HCT116 (cell line): ENCODE data around the genes DNAJC28, KCNE2, C21orf140 and CLIC6.

DNA sequence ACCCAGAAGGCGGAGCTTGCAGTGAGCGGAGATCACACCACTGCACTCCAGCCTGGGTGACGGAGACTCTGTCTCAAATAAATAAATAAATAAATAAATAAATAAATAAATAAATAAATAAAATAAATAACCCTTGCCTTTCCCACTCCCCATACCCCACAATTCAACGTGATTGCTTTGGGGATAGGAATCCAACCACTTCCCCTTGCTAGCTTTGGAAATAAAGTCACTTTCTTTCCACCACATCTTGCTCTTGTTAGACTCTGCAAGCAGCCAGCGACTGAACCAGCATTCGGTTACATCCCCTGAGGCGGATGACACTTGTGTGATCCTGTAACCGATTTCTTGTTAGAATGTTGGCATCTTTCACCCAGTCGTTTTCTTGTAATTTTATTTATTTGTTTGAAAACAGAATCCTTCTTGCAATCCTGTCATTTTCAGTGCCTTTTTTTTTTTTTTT is 1.7 kb upstream of the IFNGR2 start:
- RRBS: no CpG with 5 or more reads among the region's 9 CpGs

DNA sequence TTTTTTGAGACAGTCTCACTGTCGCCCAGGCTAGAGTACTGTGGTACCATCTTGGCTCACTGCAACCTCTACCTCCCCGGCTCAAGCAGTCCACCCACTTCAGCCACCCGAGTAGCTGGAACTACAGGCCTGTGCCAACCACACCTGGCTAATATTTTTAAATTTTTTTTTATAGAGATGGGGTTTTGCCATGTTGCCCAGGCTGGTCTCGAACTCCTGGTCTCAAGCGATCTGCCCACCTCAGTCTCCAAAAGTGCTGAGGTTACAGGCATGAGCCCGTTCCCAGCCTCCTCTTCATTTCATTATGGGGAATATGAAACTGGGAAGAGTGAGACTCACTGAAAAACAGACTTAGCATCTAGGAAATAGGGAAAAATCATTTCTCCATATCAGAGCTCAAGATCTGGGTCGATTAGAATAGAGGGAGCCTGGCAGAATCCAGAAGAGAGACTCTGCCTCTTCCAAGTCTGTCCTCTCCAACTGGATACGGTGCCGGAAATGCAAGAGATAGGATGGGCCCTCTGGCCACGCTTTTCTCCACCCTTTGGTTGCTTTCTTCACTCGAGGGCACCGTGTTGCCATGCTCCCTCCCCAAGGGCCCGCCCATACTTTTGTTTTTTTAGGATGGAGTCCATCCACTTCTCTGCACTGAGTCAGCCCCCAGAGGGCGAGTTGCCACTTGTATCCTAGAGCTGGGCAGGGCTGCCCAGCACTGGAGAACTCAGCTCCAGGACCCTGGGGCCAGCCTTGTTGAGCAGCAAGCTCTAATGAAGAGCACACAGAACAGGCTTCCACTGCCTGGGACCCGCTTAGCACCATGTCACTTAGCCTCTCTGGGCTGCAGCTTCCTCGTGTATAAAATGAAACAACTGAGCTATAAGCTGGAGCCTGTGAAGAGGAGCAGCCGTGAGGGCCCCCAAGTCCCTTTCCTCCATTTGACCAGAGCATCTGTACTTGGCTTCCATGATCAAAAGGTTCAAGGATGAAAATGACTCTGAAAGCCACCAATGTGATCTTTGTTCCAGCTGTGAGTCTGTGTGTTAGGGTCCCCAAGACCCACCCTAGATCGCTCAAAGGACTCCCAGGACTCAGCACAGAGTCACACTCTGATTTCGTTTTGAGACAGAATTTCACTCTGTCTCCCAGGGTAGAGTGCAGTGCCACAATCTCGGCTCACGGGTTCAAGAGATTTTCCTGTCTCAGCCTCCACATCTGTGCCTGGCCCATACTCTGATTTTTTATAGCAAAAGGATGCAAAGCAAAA is 25.5 kb downstream of the IFNGR2 start:
- RRBS: no CpG with 5 or more reads among the region's 21 CpGs

DNA sequence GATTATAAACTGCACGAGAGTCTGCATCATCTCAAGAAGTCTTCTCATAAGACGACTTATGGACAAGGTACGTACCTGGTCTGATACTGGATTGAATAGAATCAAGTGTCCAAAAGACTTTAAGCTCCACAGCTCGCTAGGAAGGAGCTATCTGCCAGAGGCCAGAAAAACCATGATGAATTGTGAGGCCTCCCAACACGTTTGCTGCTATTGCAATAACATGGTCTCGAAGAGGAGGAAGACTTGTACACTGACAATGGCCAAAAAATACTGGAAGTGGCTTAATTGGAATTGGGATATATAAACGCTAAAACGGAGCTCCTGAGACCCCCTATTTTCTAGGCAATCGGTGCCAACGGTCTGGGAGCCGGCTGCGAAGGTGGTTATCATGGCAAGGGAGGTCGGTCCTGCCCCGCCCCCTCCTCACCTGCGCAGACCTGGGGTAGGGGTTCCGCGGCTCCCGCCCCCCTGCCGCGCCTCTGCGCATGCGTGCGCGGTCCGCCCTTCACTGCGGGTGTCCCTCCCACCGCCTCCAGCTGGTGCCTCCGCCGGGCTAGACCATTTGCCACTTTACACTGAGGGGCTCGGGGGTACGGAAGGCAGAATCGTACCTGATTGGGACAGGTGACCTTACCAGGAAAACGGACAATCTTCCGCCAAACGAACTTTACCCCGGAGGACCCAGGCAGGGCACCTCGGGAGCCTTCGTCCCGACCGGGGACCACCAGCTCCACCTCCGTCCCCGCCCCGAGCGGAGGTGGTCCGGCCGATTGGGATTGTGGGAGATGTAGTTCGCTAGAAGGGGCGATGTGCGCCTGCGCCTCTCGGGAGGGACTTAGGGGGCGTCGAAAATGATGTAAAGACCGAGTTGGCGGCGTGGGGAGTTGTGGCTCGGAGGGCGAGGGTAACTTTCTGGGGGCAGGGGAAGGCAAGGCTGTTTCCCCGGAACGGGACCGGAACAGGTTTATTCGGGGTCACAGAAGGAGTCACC is at the start of gene DNAJC28:
DNAJC28 (minus strand) TSS at position 726 of the 991 bp plus-strand sequence.
- RRBS: 2% methylated on average over 10 of the region's 62 CpGs

DNA sequence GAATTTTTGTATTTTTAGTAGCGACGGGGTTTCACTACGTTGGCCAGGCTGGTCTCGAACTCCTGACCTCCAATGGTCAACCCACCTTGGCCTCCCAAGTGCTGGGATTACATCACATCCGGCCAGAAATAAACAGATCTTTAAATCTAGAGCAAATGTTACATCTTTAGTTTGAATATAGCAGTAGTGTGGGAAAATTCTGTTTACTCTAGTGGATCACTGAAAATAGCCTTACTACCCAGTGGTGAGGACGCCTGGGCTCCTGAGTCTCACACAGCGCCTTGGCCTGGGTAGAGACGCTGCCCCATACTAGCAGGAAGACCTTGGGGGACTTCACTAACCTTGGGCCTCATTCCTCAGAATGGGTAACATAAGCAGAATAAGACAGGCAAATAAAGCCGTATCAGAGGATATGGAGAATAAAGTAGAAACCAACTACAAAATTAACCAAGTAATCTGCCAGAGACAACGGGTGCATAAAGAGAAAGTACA is 560 bp downstream of the GART start:
- RRBS: no CpG with 5 or more reads among the region's 10 CpGs

DNA sequence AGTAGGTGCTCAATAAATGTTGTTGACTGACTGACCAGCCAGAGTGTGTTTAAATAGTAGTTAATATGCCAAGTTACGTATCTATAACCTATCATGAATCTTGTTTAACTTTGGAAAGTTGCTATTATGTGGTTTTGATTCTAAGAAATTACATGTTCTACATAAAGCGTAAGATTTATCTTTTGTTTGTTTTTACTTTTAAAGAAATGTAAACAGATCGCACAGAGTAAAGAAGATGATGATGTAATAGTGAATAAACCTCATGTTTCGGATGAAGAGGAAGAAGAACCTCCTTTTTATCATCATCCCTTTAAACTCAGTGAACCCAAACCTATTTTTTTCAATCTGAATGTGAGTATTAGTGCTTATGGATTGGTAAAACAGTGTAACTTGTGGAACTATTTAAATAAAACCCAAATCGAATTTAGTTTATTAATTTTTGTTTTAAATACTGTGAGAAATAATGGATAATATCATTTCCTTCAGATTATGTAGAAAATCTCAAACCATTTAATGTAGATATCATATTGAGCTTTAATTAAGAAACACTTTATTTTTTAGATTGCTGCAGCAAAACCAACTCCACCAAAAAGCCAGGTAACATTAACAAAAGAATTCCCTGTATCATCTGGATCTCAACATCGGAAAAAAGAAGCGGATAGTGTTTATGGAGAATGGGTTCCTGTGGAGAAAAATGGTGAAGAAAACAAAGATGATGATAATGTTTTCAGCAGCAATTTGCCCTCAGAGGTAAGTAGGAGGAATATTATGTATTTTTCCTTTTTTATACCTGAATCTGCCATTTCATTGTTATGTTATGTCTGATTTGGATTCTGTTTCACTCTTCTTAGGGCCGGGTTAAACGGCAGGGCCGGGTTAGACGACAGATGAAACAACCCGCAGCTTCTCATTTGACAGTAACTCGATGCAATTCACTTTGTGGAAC is 16.5 kb downstream of the SON start:
- RRBS: no CpG with 5 or more reads among the region's 13 CpGs

- RRBS: no CpG with 5 or more reads among the region's 9 CpGs
These were observed 100.7 kb downstream of the ATP5PO start for GRCh38 chr21:33814928-33815379.

DNA sequence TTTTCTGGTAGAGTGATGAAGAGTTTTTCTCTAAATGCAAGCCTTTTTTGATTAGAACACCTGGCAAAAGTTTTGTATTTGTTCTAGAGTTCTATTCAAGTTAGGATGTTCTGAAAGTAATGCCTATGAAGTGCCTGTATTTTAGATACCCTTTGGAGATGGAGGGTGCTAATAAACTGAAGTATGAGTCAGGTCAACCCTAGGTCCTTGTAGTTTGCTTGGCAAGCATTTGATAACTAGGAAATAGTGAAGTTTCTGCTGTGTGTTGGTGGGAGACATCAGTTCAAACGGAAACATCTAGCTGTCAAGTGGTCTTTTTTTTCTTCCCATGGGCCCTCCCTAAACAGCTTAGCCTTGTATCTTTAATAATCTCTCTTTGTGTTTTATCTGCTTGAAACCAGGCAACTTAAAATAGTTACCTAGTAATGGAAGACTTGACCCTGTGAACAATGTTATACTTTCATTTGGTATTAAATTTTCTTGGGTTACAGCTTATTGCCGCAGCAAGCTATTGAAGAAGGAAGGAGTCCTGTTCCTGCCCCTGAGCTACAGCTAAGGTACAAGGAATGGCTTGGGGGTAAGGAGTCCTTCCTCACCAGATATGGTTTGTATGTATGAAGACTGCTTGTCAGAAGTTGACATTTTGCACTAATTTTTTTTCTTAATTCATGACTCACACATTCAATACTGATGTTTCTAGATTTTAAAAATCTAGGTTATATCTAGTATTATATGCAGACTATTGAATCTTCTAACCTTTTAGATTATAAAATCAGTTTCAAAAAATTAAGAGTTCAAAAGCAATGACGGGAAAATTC is 4.7 kb downstream of the MRPS6 start:
- RRBS: no CpG with 5 or more reads among the region's 3 CpGs

GRCh38 chr21:34128769-34129423 is 55.5 kb downstream of the MRPS6 start:
- RRBS: no CpG with 5 or more reads among the region's 12 CpGs

GRCh38 chr21:34204444-34204690 is 131.0 kb downstream of the MRPS6 start:
- RRBS: no CpG with 5 or more reads among the region's 5 CpGs

GRCh38 chr21:34363763-34364120 is at the start of gene KCNE2:
KCNE2 (plus strand) TSS chr21:34364006.
- RRBS: no CpG with 5 or more reads among the region's 3 CpGs

DNA sequence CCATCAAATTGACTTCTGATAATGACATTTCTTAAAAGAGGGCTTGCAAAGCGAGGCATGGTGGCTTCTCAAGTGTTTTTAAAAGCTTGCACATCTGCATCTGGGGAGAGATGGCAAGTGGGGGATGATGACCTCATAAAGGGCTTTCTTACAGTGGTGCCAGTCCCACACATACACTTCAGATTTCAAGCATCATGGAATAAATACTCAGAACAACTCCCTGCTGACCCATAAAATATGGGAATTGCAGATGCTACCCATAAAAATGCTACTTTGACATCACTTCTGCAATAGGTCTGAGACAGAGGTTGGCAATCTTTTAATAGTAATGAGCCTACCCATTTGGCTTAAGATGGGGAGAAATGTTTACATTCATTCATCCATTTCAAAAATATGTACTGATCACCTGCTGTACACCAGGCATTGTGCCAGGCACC is at the start of gene C21orf140:
C21orf140 (minus strand) TSS at position 59 of the 437 bp plus-strand sequence.
- RRBS: no CpG with 5 or more reads among the region's 1 CpG

DNA sequence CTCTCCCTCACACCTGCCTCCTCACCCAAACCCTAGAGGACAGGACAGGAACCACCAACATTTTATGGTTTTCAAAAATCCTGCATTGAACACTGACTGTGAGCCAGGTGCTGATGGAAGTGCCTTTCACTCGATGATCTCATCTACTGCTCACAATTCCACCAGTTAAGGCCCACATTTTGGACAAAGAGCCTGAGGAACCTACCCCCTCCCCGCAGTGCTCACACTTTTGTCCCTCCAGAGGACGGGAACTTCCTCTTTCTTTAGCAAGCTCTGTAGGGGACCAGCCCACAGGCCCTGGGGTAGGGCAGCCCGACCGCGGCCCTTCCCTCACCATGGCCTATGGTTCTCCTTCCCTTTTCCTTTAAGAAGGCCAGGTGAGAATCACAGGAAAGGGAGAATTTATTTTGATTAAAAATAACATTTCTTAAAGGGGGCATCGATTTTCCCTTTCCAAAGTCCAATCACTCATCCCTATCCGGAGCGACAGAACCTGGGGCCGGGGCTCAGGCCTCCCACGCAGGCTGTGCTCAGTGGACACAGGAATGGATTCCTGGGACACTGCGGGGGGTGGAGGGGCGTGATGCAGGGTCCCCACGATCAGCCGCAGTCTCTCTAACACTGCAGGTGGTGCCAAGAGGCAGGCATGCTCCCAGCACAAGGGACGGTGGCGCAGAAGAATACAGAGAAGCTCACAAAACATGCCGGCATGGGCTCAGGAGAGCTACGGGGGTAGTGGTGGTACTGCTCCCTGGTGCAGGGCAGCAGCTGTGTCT is 8.9 kb upstream of the KCNE1 start:
- RRBS: no CpG with 5 or more reads among the region's 19 CpGs

DNA sequence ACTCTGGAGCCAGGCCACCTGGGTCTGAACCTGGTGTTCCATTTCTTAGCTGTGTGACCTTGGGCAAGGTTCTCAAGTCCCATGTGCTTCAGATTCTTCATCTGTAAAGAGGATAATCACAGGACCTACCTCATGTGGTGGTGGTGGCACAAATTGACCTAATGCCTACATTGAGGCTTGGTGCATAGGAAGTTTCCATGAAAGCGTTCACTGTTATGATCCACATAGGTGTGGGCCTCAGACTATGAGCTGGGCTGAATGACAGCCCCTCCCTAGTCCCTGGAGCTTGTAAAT is 30.8 kb upstream of the KCNE1 start:
- RRBS: no CpG with 5 or more reads among the region's 1 CpG

- RRBS: 95% methylated on average over 12 of the region's 29 CpGs
These were observed at the start of gene CLIC6 for GRCh38 chr21:34668511-34669220. CLIC6 (plus strand) TSS chr21:34668994.

GRCh38 chr21:34698528-34699092 is 29.8 kb downstream of the CLIC6 start:
- RRBS: no CpG with 5 or more reads among the region's 9 CpGs

DNA sequence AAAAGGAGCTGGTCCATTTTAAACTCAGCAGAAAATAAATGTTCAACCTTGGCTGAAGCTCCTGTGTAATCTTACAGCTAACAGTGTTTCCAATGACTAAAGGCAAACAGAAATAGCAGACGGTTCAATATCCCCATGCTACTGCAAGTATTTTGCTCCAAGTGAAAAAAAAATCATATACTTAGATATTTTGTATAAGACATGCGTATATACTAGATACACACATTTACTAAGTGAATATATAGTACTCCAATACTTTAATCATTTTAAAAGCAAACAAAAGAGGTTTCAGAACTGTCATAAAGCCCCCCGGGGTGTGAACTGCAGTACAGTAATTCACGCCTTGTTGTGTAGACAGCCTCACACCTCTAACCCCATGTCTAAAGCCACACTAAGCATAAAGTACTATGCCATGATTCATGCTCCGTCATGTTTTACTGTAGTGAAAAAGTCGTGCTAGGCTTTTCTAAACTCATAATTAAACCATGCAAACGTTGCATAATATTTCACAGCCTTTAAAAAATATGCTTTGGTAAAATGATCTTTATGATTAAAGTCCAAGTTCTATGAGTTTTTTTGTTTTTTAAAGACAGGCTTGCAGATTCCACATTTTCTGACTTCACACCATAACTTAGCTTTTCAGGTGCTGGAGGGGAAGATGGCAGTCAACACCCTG is 132.3 kb downstream of the CLIC6 start:
- RRBS: no CpG with 5 or more reads among the region's 7 CpGs

GRCh38 chr21:34865448-34866123 is 183.5 kb downstream of the RUNX1 start:
- RRBS: no CpG with 5 or more reads among the region's 16 CpGs

GRCh38 chr21:34882424-34883428 is 166.4 kb downstream of the RUNX1 start:
- RRBS: no CpG with 5 or more reads among the region's 9 CpGs

- RRBS: 5% methylated on average over 6 of the region's 62 CpGs
These were observed 161.1 kb downstream of the RUNX1 start for GRCh38 chr21:34887703-34888783.

DNA sequence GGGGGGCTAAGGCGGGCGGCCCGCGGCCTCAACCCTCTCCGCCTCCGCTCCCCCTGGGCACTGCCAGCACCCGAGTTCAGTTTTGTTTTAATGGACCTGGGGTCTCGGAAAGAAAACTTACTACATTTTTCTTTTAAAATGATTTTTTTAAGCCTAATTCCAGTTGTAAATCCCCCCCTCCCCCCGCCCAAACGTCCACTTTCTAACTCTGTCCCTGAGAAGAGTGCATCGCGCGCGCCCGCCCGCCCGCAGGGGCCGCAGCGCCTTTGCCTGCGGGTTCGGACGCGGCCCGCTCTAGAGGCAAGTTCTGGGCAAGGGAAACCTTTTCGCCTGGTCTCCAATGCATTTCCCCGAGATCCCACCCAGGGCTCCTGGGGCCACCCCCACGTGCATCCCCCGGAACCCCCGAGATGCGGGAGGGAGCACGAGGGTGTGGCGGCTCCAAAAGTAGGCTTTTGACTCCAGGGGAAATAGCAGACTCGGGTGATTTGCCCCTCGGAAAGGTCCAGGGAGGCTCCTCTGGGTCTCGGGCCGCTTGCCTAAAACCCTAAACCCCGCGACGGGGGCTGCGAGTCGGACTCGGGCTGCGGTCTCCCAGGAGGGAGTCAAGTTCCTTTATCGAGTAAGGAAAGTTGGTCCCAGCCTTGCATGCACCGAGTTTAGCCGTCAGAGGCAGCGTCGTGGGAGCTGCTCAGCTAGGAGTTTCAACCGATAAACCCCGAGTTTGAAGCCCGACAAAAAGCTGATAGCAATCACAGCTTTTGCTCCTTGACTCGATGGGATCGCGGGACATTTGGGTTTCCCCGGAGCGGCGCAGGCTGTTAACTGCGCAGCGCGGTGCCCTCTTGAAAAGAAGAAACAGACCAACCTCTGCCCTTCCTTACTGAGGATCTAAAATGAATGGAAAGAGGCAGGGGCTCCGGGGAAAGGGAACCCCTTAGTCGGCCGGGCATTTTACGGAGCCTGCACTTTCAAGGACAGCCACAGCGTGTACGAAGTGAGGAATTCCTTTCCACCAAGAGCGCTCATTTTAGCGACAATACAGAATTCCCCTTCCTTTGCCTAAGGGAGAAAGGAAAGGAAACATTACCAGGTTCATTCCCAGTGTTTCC is 158.2 kb downstream of the RUNX1 start:
- RRBS: 98% methylated on average over 7 of the region's 68 CpGs